ENCODE measurements around a stretch of chr1.

- CAGE, long polyA plus RNA, result no peak
- RRBS, result no CpG with 5 or more reads among the region's 2 CpGs
These were observed 20.9 kb upstream of the OTUD3 start for GRCh38 chr1:19861279-19861628.

DNA sequence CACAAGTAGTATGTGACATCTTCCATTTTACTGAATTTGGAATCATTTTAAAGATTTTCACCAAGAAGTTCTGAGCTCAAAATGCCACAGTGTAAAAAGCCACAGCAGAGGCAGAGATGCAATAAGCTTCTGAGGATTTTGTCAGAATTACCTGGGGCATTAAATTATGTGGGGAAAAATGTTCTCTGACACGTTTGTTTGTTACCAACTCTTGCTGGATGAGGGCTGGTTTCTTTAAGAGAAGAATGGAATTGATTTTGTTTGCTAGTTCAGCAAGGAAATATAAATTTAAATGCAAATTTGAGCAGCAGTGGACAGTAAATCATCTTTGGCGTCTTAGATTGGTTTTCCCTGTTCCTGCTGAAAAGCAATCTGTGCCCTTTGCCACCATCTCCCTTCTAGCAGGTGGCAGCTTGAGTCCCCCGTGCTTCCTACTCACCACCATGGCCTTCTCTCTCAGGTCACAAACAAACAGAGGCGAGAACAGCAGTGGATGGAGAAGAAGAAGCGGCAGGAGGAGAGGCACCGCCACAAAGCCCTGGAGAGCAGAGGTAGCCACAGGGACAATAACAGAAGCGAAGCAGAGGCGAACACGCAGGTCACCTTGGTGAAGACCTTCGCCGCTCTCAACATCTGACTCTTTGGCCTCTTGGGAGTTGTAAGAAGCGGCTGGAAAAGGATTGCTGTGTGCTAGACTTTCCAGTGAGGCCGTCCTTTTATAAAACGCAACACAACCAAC, 16.1 kb downstream of the PLA2G2E start:
- CAGE, long polyA plus RNA, result no peak
- RRBS, result no CpG with 5 or more reads among the region's 14 CpGs

DNA sequence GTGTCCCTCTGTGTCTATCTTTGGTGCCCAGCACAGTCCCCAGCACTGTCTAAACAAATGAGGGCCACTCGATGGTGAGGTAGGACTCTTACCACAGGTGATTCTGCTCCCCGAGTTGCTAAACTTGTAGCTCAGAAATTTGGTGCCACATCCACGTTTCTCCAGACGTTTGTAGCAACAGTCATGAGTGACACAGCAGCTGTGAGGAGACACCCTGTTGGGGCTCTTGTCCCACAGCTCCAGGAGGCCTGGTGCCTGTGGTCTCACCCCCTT, 1.6 kb downstream of the PLA2G2A start:
- CAGE, long polyA plus RNA, result no peak
- RRBS, result no CpG with 5 or more reads among the region's 4 CpGs

- CAGE, long polyA plus RNA, result no peak
- RRBS, result 3% methylated on average over 7 of the region's 23 CpGs
These were observed 26.7 kb upstream of the PLA2G2C start for GRCh38 chr1:20212789-20213610.

DNA sequence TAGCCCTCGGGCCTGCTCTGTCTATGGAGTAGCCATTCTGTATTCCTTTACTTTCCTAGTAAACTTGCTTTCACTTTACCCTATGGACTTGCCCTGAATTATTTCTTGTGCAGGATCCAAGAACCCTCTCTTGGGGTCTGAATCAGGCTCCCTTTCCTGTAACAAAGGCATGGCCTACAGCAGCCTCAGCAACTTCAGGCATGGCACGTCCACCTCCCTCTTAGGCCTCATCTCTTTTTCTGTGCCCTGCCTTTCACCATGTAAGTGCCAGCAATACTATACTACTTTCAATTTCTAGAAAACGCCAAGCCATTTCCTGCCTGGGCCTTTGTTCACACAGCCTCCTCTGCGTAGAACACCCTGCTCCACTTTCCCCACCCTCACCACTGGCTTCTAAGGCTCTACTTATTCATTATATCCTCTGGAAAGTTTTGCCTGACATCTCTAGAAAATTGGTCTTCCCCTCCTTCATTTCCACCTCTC, 41.8 kb upstream of the VWA5B1 start:
- CAGE, long polyA plus RNA, result no peak
- RRBS, result no CpG with 5 or more reads among the region's 4 CpGs

GRCh38 chr1:20255365-20256226, 35.1 kb upstream of the VWA5B1 start:
- CAGE, long polyA plus RNA, result no peak
- RRBS, result no CpG with 5 or more reads among the region's 11 CpGs

GRCh38 chr1:20265308-20265736, 25.4 kb upstream of the VWA5B1 start:
- CAGE, long polyA plus RNA, result no peak
- RRBS, result no CpG with 5 or more reads among the region's 3 CpGs

GRCh38 chr1:20366387-20366972, 75.8 kb downstream of the VWA5B1 start:
- CAGE, long polyA plus RNA, result no peak
- RRBS, result 3% methylated on average over 10 of the region's 65 CpGs

DNA sequence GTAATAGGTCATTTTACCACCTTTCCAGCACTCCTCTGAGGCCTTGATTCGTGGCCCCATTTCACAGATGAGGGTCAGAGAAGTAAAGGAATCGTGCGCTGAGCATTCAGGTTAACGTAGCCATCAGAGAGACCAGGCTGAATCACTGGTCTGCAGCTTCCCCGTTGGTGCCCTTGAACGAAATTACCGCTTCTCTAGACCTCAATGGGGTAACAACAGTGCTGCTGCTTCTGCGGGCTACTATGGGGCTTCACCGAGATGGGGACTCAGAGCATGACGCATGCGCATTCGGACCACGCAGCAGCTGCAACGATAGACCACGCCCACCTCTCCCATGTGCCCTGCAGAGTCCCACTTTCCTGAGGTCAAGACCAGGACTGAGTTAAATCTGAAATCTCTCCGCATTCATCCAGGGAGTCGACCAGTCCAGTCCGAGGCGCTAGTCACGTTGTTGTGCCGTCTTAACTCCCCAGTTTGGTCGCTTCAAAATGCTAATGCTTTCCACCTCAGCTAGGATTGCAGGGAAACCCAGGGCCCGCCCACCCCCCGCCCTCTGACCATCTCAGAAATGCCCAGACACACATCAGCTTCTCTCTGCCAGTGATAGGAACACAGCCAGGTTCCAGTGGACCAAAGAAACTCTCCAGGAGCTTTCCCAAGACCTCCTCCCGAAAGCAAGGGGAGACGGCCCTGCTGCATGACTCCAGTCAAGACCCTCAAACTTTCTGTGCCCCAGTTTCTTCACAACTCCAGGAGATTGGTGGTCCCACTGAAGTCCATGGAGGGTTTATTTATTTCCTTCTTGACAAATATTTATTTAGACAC, 12.8 kb downstream of the CAMK2N1 start:
- CAGE, long polyA plus RNA, result no peak
- RRBS, result no CpG with 5 or more reads among the region's 26 CpGs

DNA sequence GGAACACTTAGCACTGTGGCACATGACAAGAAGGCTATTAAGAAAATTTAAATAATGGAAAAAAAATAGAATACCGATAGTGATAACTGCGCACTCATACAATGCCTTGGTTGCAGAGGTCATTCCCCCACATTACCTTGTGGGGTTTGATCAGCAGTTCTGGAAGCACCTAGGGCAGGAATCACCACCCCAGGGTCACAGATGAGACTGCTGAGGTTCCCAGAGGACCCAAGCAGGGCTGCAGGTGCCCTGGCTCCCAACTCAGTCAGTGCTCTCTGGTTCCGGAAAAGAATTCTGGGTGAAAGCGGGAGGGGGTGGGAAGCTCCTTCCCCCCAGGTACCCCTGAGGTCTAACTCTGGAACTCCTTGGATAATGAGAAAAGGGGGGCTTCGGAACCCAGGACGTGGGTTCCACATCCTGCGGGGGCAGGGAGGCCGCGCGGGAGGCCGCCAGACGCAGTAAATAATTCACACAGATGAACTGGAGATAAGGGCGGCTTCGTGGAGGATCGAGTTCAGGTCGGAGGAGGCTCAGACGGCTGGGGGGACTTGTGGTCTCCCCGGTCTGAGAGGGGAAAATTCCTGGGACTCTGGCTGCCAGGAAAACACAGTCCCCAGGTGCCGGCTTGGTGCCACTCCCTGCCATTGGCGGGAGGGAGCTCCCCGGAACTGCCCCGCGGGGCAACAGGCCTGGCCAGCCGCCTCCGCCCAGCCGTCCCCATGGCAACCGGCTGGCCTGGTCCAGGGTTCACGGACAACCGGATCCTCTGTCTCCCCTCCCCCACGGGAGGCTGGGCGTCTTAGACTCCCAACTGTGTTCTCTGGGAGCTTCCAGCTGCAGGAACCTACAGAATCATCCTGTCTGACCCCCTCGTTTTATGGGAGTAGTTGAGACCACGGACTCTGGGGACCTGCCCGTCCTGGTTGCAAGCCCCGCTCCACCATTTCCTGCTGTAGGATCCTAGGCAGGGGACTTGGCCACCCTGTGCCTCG, 9.8 kb downstream of the CAMK2N1 start:
- CAGE, long polyA plus RNA, result no peak
- RRBS, result 3% methylated on average over 9 of the region's 36 CpGs

DNA sequence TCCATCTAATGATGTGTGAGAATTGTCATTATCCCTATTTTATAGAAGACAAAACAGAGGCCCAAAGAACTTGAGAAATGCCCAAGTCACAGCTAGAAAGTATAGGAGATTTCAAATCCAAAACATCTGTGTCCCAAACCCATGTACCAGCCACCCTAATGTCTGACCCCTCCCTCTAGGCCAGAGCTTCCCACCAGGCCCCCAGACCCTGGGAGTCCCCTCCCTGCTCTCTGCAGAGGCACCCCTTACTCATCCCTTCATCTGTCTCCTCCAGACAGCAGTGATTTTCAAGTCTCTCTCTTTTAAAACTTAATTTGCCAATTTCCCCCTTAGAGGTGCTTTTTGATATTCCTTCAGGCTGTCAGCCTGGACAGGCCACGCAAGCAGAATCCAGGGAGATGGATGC, 6.3 kb downstream of the CAMK2N1 start:
- CAGE, long polyA plus RNA, result no peak
- RRBS, result no CpG with 5 or more reads among the region's 1 CpG

GRCh38 chr1:20480269-20480826, 5.7 kb downstream of the CAMK2N1 start:
- CAGE, long polyA plus RNA, result no peak
- RRBS, result no CpG with 5 or more reads among the region's 7 CpGs

DNA sequence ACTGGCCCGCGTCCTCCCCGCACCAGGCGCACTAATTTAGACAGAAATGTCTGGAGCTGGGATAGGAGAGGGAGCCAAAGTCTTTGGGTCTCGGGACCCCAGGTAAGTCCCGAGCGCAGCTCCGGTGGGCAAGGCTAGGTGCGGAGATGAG, 2.1 kb downstream of the CAMK2N1 start:
- CAGE, long polyA plus RNA, result no peak
- RRBS, result 2% methylated on average over 2 of the region's 9 CpGs

GRCh38 chr1:20484158-20484962, 1.6 kb downstream of the CAMK2N1 start:
- CAGE, long polyA plus RNA, result no peak
- RRBS, result 3% methylated on average over 3 of the region's 72 CpGs

DNA sequence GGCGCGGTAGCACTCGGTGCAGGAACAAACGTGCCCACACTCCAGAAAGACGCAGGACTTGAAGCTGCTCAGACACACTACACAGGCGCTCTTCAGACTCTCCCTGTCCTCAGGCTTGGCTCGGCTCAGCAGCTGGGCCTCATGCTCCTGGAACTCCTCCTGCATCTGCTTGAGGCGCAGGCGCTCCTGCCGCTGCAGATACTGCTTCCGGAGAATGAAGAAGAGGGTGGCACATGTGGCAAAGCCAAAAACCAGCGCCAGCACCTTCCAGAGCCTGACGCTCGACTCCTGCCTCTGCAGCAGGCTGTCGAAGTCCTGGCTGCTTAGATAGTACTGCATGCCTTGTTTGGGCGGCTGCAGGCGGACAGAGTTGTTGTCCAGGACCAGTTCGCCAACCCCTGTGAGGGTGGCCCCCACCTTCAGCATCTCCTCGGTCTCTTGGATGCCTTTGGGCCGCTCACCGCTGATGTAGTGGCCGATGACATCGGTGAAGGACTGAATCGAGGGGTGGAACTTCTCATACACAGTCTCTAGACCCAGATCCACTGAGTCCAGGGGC, 7.1 kb downstream of the MUL1 start:
- CAGE, long polyA plus RNA, result no peak
- RRBS, result no CpG with 5 or more reads among the region's 24 CpGs

DNA sequence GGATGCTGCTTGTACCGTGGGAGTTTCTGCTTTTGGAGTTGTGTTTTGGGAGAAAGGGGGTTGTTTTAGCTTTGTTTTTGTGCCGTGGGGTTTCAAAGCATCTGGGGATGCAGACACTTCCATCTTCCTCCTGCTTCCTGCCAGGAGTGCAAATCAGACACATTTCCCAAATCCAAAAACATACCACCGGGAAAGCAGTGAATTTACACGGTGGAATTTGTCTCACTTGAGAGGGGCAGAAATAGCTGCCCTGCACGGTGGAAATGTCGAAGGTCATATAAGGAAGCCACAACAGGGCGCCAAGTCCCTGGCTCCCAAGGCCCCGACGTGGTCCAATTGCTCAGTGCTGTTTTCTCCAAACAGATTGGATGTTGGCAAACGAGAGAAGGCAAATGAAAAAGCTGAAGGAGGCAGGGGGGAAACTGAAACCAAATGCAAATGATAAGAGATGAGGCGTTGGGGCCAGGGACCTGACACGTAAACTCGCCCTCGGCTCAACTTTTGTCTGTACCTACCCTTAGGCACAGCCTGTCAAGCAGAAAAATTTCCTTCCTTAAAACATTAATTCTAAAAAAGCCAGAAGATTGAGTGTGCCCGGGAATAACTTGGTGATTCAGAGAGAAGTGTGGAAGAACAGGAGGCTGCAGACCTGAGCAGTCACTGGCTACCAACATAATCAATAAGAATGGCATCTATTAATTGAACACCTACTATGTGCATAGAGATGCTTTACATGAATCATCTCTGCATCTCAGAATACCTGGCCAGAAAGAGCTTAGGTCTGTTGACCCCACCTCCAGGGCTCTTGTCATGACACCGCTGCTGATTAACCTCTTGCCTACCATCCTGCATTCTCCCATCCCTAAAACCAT, 16.7 kb upstream of the PINK1 start:
- CAGE, long polyA plus RNA, result no peak
- RRBS, result no CpG with 5 or more reads among the region's 16 CpGs

GRCh38 chr1:20648344-20648951, 12.7 kb downstream of the DDOST start:
- CAGE, long polyA plus RNA, result no peak
- RRBS, result no CpG with 5 or more reads among the region's 13 CpGs

DNA sequence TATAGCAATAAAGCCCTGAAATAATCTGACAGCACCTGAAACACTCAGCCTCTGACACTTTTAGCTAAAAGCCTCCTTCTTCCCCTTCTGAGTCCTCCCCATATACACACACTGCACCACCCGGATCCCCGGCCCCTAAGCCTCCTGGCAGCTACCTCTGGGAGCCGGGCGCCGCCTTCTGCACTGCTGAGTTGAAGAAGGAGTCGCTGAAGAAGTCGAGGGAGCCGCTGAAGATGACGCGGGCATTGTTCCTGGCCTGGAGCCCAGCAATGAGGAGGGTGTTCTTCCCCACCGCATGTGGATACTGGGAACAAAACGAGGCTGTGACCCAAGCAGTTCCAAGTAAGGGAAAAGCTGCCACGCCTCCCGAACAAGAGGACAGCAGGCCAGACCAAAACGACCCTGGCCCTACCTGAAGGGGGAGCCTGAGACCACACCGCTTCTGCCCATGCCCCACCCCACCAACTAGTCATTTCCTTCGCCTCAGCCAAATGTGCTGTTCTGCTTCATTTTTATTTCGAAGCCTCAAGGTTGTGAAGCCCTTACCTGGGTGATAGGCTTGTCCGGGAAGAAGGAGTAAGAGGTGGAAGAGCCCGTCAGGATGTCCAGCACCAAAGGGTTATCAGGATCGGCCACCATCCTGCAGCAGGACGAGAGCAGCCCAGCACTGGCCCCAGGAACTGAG, 7.0 kb downstream of the DDOST start:
- CAGE, long polyA plus RNA, result no peak
- RRBS, result no CpG with 5 or more reads among the region's 22 CpGs

- CAGE, long polyA plus RNA, result no peak
- RRBS, result no CpG with 5 or more reads among the region's 11 CpGs
These were observed 22.9 kb upstream of the DDOST start for GRCh38 chr1:20684094-20684532.

GRCh38 chr1:20779593-20780086, 7.5 kb downstream of the HP1BP3 start:
- CAGE, long polyA plus RNA, result no peak
- RRBS, result no CpG with 5 or more reads among the region's 5 CpGs